Left ventricle myocardium (tissue), 1 donor: ENCODE data around the gene SRP9.

DNA sequence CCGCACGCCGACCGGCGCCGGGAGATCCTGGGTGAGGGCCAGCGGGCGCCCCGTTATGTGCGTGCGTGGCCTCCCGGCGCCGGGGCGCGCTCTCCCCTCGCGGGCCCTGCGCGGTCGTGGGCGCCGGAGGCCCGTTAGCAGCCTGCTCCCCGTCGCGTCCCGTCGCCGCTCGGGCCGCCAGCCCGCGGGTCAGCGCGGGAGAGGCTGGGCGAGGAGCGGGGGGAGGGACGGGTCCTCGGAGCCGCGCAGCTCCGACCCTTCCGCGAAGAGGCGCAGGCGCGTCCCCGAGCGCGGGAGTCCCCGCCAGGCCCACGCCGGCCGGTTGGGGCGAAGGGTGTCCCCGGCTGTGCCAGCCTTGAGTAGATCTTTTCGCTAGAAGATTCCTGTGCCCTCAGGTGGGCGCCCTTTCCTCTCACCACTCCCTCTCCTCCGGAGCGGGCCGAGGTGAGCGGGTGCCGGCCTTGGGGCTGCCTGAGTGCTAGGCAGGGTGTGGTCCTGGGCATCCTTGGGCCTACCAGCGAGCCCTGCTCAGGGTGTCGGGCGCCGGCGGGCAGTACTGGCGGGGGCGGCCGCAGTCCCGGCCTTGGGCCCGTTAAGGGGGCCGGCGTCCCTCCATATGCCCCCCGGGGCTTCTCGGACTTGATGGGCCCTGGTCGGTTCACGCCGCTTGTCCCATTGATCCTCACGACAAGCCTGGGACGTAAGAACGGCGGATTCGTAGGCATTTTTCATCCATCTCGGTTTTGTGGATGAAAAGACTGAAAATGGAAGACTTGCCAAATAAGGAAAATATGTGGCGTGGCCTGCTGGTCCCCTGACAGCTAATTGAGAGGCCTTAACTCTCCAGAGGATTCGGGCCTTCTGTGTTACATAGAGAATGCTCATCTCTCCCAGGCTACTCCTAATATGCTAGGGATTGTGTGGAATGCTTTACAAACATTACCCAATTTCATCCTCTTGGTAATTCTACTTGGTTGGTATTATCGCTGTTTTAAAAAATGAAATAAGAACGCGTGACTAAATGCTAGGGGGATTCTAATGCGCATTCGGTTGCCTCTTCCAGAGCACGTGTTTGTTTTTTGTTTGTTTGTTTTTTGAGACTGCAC, 701 bp downstream of the DEGS1 start:
- PRO-cap: bidirectional peak, plus-strand start at position 265 of the sequence, minus-strand start at position 171 of the sequence

- PRO-cap: no peak
These were observed 36.5 kb downstream of the DEGS1 start for GRCh38 chr1:224219537-224219983.

- PRO-cap: no peak
These were observed 73.2 kb downstream of the NVL start for GRCh38 chr1:224256663-224257251.

DNA sequence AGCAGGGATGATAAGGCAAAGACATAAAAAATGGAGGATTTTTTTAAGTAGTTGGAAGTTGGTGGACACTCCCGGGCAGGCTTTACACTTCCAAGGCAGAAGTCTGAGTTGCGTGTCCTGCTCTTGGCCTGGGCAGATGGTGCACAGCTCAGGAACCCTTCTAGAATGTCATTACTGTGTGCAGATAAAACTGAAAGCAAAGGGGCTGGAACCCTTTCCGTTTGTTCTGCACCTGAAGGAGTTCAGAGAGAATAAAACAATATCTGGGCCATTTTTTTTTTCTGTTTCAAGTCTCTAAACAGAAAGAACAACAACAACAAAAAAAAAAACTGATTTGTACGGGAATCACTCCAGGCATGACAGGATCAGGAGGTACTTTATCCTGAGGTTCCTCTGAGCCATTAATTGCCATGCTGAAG, 14.0 kb upstream of the LBR start:
- PRO-cap: no peak

DNA sequence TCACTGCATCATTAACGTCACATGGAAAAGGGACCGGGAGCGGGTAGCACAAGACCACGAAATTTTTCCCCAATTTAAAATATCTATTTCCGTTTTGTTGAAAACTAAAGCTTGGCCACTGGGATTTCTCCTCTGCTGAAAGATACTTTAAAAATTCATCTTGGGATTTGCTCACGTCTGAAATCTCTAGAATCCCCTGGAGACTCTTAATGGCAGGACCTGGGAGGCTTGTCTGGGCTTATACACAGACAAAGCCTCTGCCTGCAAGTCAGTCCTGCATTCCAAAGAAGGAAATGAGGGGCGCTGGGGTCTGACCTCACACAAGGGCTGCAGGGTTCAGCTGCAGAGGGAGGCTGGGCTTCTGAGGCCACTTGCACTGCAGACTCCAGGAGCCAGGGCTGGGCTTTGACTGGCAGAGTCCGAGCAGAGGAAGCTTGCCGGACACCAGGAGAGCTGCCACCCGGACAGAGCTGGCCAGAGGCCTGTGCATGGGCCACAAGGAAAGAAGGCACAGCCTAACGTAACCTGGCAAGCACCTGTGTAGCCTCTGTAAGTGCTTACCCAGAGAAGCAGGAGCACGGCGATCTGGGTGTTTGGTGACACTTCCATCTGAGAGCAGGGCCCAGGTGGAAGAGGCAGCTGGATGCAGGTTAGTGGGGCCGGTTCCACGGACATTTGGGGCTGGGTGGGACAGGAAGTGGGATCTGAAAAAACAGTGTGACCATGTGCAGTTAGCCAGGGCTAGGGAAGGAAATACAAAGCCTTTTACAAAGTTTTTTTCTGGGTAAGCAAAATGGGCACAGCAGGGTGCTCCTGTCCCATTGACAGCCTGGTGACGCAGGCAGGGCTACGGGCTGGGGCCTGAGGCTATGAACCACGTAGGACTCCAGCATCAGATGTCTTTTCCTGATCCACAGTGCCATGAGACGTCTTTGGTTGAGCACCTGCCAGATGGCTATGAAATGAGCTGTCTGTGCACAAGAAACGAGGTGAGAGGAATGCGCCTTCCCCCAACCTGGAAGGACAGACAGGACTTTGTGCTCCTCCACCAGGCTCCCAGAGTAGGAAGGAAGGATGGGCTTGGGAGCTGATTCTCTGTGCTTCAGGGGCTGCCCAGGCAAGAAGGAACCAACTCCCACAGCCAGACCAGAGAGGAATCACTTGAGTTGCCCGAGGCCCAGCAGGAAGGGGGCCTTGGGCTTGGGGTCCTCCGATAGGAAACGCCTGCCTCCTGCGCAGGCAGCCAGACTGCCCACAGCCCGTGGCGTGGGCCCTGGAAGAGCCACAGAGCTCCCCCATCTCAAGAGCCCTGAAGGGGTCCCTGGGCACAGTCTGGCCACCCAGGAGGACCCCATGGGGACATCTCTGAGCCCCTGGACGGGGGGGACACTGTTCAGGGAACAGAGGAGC, 37.3 kb upstream of the LBR start:
- PRO-cap: no peak

GRCh38 chr1:225473079-225473752, 45.4 kb upstream of the LBR start:
- PRO-cap: no peak

- PRO-cap: no peak
These were observed 91.4 kb upstream of the LBR start for GRCh38 chr1:225519153-225519631.

DNA sequence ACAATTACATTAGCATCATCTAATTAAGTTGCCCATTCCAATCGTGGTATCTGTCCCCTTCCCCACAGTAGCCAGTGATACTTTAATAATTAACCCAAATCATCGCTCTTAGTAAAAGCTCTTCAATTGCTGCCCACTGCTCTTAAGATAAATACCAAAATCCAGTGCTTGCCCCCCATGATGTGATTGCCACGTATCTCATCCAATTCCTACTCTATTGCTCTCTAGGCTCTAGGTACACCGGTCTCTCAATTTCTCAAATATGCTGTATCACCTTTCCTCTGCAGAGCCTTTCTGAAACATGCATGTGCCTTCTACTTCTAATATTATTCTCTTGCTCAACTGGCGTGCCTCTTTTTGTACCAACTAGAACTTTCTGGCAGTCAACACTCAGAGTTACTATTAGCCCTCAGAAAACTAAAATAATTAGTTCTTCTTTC, 111.7 kb upstream of the LBR start:
- PRO-cap: no peak

GRCh38 chr1:225640487-225640891, 12.4 kb downstream of the ENAH start:
- PRO-cap: no peak

- PRO-cap: no peak
These were observed 1.5 kb downstream of the ENAH start for GRCh38 chr1:225651299-225651886.

- PRO-cap: no peak
These were observed 56.2 kb upstream of the ENAH start for GRCh38 chr1:225709120-225709625.

DNA sequence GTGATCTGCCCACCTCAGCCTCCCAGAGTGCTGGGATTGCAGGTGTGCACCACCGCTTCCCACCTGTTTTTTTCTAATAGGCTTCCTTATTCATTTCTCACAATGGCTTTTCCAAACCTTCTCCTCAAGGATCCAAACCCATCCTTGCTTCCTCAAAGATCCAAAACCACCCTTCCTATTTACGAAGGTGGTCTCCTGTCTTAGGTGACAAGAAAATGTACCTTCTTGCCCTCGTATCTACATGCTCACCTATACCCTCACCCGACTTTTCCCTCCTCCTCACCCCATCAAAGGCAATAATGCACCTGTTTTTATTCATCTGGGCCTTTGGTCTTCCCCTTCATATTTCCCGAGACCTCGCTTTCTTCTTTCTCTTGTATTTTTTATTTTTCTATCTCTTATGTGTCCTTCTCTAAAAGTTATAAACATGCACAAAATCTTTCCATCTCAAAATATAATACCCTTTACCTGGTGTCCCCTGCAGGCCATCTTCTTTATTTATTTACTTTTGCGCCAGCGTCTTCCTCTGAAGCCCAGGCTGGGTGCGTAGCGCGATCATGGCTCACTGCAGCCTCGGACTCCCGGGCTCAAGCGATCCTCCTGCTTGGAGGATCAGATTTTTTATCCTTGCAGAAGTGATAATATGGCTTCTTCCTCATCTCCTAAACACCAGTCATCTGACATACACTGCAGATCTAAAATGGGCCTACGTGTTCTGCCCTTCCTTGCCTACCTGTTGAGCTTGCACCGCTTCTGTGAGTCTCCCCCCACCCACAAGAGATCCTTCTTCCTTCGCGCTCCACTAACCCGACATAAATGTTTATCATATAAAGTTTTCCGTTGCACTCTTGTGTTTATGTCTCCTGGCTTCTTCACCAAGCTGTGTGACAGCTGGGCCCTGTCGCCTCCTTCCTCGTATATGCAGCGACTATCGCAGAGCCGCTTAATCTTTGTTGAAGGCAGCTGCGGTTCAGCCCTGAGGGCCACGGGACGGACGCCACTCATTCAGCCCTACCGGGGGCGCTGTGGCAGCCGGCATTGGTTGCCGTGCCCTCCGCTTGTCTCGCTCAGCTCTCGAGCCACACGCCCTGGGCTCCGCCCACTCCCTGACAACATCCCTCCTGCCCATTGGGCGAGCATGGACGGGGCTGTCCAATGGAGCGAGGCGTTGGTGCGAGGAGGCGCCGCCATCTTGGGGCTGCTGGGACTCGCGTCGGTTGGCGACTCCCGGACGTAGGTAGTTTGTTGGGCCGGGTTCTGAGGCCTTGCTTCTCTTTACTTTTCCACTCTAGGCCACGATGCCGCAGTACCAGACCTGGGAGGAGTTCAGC, at the start of gene SRP9:
Gene SRP9 (plus strand): TSS at position 1,184 of the 1,331 bp plus-strand sequence.
- PRO-cap: bidirectional peak, plus-strand start at position 1,190 of the sequence, minus-strand start at position 1,076 of the sequence

GRCh38 chr1:225810707-225811529, 994 bp downstream of the EPHX1 start:
- PRO-cap: unidirectional peak, minus-strand start at chr1:225811041; unidirectional peak, minus-strand start at chr1:225811216

DNA sequence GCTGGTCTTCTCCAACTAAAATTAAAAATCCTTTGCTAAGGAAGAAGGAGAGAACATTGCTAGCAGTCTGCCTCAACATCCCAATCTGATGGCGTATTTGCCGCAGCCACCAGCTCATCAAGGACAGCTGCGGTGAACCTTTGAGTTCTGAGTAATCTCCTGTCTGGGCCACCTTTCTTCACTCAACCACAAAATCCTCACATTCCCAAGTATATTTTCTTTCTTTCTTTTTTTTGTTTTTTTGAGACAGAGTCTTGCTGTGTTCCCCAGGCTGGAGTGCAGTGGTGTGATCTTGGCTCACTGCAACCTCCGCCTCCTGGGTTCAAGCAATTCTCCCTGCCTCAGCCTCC, 9.9 kb downstream of the EPHX1 start:
- PRO-cap: no peak

- PRO-cap: no peak
These were observed 34.5 kb downstream of the TMEM63A start for GRCh38 chr1:225847526-225848325.

DNA sequence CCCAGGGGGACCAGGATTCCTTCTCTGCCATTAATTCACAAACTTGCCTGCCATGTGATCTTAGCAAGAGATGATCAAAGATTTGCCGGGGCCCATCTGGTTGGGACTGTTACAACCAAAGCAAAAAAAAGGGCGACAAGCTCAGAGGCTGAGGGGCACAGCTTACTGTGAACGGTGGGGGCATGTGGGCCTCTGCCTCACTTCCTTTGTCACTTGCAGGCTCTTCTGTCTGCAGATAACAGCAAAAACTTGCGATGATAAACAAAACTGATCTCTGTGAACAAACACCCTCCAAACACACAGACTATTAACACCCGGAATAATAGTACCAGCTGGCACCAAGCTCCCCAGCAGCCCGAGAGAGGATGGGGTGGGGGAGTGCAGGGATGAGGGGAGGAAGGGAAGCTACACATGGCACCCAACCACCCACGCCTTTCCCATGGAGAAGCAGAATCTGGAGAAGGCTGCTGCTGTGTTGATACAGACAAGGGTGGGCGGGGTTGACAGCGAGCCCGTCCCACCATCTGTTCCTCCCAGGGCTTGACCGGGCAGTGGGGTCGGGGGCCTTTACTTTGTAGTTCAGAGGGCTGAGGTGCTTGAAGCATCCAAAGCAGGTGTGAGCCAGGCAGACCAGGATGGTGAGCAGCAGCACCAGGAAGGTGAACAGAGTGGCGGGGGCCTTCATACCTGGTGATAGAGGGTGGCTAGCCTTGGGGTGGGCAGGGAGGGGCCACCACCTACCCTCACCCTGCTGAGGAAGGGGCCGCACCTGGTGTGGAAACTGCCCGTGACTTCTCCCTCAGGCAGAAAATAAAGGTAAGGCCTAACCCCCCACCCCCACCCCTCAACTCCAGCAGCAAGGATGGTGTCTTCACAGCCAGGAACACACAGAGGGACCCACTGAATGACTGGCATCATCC, 33.6 kb downstream of the TMEM63A start:
- PRO-cap: no peak

DNA sequence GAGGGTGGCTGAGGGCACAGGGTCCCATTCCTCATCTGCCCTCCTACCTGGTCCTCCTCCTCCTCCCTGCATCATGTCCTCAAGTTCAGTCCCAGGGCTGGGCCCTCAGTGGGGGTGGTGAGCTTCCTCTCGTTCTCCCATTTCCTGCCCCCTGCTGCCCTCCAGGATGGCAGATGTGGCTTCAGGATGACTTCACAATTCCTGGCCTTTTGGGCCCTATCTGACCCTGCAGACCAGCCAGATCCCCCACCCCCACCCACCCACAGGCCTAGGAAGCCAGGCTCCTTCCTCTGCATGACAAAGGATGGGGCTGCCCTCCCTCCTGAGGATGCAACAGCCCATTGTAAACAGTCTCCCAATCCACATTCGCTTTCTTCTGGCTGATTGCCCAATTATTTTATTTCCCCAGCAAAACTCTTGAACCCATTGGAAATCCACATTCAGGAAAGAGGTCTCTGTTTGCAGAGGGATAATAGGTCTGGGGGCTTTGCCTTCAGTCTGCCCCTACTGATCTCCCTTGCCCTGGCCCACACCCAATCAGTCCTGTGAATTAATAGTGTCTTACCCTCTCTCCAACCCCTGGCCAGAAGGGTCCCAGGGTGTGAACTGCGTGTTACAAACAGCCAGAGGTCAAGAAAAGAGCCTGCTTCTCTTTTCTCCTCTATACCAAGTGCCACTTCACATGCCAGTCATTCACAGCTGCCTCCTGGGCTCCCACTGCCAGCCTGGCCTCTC, 10.4 kb upstream of the LEFTY1 start:
- PRO-cap: no peak

DNA sequence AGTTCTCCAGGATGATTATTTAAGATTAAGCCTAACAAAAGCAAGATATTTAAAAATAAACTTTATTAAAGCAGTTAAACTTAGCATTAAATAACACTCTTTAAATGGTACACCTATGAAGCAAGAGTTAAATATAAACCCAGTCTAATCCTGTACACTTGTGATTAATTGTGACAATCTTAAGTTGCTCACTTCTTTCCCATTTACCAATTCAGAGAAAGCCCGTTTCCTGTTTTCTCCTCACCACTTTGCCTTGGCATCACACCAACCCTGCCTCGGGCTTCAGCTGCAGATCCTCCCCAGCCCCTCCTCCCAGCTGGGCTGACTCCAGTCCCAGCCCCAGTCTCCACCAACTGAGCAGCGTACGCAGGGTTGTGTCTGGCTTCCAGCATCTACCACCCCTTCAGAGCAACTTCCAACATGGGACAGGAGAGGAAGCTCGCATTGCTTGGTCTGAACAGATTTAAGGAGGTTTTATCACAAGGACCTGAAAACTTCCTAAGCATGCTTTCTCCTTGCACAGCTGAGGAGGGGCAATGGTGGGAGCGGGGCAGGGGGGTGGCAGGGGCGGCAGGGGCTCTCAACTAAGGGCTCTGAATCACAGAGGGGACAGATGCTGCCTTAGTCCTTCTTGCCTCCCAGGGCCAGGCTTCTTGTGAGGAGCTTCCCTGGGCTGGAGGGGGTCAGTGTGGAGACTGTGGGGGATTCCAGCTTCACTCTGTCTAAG, 4.1 kb downstream of the PYCR2 start:
- PRO-cap: no peak

DNA sequence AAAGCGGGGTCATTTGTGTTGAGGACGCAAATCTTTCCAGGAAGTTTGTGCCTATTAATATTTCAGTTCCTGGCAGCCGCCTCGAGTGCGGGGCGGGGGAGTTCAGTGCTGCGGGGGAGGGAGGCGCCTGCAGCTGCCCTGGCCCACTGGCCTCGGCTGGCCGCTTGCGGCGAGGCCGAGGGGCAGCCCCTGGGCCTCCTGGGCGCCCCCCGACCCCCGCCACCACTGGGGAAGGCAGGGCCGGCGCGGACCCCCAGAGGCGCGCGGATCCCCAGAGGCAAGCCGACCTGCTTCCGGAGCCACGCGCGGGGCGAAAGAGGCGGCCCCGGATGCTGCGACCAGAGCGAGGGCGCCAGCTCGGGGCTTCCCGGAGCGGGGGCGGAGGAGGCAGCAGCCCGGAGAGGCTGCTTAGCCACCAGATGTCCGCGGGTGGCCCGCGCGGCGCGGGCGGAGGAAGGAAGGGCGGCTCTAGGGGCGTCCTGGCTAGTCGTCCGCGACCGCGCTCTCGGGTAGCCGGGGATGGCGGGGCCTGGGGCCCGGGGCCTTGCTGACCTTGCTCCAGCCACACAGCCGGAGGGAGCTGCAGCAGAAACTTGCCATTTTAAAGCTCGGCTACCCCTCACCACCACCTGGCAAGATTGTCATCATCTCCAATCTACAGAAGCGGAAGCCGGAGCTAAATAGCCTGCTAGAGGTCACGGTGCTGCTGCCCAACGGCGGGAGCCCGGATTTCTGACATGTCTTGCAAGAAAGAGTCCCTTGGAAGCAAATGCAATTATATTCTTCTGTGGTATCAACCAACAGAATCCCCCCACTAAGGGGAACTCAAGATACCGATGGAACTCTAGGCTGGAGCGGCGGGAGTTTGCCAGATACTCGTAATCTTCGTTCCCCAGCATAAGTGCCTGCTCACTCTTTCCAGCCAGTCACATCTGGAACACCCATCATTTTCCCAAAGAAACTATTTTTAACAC, 48.1 kb downstream of the H3-3A start:
- PRO-cap: bidirectional peak, plus-strand start at position 418 of the sequence, minus-strand start at position 425 of the sequence

- PRO-cap: bidirectional peak, plus-strand start at chr1:226122054, minus-strand start at chr1:226121906
These were observed 59.4 kb downstream of the H3-3A start for GRCh38 chr1:226122033-226122224.